ENCODE measurements around the genes LNX2 and URAD.

- PRO-cap, 5 experiments: no peak in any of the 5 experiments
- RAMPAGE, long total RNA, 2 experiments: no peak in any of the 2 experiments
- RRBS: no CpG with 5 or more reads among the region's 7 CpGs
Observed at GRCh38 chr13:27161799-27162363, 9.7 kb downstream of the USP12 start.

GRCh38 chr13:27250653-27251048, 707 bp upstream of the RPL21 start:
- PRO-cap, 5 experiments: no peak in any of the 5 experiments
- RAMPAGE, long total RNA, 2 experiments: no peak in any of the 2 experiments
- RRBS: no CpG with 5 or more reads among the region's 4 CpGs

DNA sequence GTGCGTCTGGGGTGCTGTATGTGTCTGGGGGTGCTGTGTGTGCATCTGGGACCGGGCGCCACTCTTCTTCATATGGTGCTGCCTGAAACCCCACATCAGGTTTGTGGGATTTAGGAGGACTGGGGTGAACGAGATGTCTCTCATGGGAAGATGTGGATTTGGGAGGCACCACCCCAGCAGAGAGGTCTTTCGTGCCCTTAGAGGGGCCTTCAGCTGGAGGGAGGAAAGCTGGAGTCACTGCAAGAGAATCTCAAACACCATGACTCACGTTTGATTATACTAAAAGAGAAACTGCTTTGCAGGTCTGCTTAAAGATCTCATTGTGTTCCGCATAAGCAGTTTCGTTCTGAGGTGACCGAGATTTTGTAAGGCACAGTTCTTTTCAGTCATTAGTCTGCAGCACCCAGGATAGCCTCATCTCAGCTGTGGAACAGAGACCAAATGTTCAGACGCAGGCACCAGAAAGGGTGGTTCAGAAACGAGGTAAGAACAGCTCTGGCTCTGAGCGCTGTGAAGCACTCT, 71.3 kb upstream of the GTF3A start:
- PRO-cap, 5 experiments: no peak in any of the 5 experiments
- RAMPAGE, long total RNA, 2 experiments: no peak in any of the 2 experiments
- RRBS: no CpG with 5 or more reads among the region's 12 CpGs

GRCh38 chr13:27455328-27455647, 4.9 kb upstream of the MTIF3 start:
- PRO-cap, 5 experiments: no peak in any of the 5 experiments
- RAMPAGE, long total RNA, 2 experiments: no peak in any of the 2 experiments

DNA sequence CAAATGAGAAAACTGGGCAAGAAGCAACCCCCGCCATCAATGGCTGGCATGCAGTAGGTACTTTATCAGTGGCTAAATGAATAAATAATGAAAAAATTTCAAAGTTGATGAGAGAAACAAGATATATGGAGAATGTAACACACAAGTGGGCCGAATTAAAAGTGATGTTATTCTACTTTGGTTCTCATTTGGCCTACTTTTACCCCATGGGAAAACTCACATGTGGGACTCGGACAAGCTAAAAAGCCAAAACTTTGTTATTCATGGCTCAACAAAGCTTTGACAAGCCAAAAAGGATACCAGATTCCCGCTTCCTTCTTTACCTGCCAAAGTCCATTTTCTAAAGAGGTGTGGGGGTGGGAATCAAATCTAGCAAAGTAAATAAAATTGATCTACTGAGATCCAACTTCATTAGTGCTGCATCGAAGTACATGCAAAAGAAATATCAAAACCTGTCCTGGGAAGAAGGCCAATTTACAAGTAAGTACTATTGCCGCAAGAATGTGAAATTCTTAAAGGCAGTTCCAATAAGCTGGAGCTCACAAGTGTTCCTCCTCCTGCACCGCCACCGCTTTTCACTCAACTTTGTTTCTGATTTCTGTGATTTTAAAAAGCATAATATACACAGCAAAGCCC, 1.2 kb downstream of the LNX2 start:
- PRO-cap, 5 experiments: peak in 2 of 5 experiments; most common plus-strand start position 411 of the sequence (in 2); most common minus-strand start position 254 of the sequence (in 1)
- RAMPAGE, long total RNA, 2 experiments: no peak in any of the 2 experiments
- RRBS: no CpG with 5 or more reads among the region's 8 CpGs

- PRO-cap, 5 experiments: peak in 5 of 5 experiments; most common plus-strand start chr13:27620037 (in 1); most common minus-strand start chr13:27620529 (in 4)
- RAMPAGE, long total RNA, 2 experiments: no peak in any of the 2 experiments
- RRBS: under 1% methylated on average over 38 of the region's 82 CpGs
Observed at GRCh38 chr13:27619729-27620647, at the start of gene LNX2. Gene LNX2, minus strand, starts transcription at chr13:27620529.

DNA sequence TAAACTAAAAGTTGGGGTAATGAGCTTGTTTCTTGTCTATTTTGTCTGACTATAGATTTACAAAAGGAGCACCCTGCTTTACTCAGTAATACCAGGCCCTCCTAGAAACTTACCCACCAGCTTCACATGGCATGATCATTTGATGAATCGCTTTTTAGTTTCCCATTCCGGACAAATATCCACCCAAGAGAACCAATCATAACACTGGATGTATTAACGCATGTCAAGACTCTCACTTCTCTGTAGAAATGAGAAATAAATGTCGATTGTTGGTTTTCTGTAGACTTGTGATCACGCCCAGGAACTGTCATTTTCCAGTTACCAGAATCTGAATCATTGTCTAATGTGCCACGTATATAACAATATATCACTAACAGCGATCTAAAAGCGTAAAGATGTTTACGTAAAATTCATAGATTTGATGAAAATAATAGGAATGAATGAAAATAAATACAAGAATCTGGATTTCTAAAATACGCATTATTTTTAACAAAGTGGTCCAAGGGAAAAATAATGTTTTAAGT, 14.1 kb downstream of the CDX2 start:
- PRO-cap, 5 experiments: no peak in any of the 5 experiments
- RAMPAGE, long total RNA, 2 experiments: no peak in any of the 2 experiments
- RRBS: no CpG with 5 or more reads among the region's 10 CpGs

DNA sequence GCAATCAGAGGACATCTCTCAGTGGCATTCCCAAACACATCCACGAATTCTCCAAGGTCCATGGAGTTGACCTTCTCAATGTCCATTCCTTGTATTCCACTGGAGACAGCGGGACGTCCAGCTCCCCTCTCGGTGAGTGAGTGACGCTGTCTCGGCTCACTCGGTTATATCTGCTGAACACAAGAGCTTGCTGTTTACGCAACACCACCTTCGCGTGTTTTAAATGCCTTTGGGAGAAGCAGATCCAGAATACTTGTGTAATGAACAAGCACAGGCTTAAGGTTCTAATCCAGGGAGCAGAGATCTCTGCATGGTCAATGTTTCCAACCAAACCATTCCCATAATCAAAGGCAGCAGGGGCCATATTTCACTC, at the start of gene URAD:
URAD (minus strand) TSS at position 142 of the 373 bp plus-strand sequence.
- PRO-cap, 5 experiments: no peak in any of the 5 experiments
- RAMPAGE, long total RNA, 2 experiments: no peak in any of the 2 experiments
- RRBS: no CpG with 5 or more reads among the region's 10 CpGs

GRCh38 chr13:28160146-28160446, 21.8 kb downstream of the PAN3 start:
- PRO-cap, 5 experiments: no peak in any of the 5 experiments
- RAMPAGE, long total RNA, 2 experiments: no peak in any of the 2 experiments
- RRBS: no CpG with 5 or more reads among the region's 3 CpGs

GRCh38 chr13:28177646-28178281, 39.4 kb downstream of the PAN3 start:
- PRO-cap, 5 experiments: no peak in any of the 5 experiments
- RAMPAGE, long total RNA, 2 experiments: no peak in any of the 2 experiments
- RRBS: no CpG with 5 or more reads among the region's 3 CpGs

- PRO-cap, 5 experiments: no peak in any of the 5 experiments
- RAMPAGE, long total RNA, 2 experiments: no peak in any of the 2 experiments
- RRBS: no CpG with 5 or more reads among the region's 5 CpGs
Observed at GRCh38 chr13:28256028-28256675, 117.8 kb downstream of the PAN3 start.

DNA sequence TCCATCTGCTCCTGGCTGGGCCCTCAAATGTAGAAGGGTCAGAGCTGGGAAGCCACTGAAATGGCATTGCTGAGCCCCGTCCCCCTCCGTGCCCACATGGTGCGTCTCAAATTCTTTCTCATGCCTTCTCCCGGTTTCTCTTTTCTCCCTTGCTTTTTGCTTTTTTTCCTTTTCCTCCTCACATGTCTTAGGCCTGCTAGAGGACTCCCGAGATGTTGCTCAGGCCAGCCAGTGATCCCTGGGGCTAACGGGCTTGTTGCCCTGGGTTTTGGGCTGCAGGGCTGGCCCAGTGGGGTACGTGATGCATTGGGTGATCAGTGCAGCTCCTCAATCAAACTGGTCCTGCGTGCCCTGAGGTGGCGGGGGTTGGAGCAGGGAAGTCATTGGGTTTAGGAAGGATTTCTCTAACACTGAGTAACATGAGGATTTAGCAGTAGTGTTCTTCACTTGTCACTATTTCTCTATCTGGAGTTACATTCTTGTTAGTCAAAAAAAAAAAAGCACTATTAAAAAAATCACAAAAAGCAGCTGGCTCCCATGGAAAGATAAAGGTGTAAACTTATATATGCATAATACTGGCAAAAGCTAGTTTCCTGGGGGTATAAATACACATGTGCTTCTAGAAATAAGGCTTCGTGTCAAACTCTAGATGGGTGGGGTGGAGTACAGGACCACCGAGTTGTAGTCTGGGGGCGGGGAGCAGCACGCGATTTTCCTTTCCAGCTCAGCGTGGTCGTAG, 164.3 kb downstream of the PAN3 start:
- PRO-cap, 5 experiments: no peak in any of the 5 experiments
- RAMPAGE, long total RNA, 2 experiments: no peak in any of the 2 experiments
- RRBS: no CpG with 5 or more reads among the region's 16 CpGs

GRCh38 chr13:28492510-28493087, 2.3 kb downstream of the FLT1 start:
- PRO-cap, 5 experiments: no peak in any of the 5 experiments
- RAMPAGE, long total RNA, 2 experiments: no peak in any of the 2 experiments
- RRBS: no CpG with 5 or more reads among the region's 6 CpGs

DNA sequence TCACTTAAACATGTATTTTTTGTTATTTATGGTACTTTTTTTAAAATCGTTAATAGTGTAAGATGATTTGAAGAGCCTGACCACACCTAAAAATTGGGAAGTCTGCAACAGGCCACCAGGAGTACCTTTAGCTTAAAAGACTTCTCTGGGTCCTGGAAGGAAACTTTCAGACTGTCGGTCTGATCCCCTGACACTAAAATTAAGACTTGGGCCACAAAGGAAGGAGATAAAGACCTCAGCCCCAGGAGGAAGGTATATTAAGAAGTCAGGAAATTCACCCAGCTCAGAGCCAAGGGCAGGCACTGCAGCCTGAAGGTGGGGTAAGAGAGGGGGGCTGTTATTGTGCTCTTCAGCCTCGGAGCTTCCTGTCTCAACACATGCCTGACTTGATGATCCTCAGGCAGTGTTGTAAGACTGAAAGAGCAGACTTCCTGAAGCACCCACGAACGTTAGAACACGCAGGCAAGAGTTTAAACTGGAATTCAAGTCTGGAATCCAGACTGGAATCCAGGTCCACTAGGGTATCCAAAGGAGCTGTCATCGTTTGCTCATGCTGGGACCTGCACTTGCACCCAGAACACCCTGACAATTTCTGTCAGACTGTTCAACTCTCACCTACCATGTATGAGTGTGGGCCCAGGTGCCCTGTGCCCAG, 10.6 kb upstream of the FLT1 start:
- PRO-cap, 5 experiments: no peak in any of the 5 experiments
- RAMPAGE, long total RNA, 2 experiments: no peak in any of the 2 experiments
- RRBS: no CpG with 5 or more reads among the region's 7 CpGs

DNA sequence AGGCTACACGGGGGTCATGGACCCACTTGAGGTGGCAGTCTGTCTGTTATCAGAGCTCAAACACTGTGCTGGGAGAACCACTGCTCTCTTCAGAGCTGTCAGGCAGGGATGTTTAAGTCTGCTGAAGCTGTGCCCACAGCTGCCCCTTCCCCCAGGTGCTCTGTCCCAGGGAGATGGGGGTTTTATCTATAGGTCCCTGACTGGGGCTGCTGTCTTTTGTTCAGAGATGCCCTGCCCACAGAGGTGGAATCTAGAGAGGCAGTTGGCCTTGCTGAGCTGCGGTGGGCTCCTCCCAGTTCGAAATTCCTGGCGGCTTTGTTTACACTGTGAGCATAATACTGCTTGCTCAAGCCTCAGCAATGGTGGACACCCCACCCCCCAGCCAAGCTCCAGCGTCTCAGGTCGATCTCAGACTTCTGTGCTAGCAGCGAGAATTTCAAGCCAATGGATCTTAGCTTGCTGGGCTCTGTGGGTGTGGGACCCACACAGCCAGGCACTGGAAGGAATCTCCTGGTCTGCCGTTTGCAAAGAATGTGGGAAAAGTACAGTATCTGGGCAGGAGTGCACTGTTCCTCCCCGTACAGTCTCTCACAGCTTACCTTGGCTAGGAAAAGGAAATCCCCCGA, 25.1 kb downstream of the SLC46A3 start:
- PRO-cap, 5 experiments: no peak in any of the 5 experiments
- RAMPAGE, long total RNA, 2 experiments: no peak in any of the 2 experiments
- RRBS: no CpG with 5 or more reads among the region's 10 CpGs

- PRO-cap, 5 experiments: peak in 2 of 5 experiments; most common minus-strand start chr13:28743133 (in 1)
- RAMPAGE, long total RNA, 2 experiments: no peak in any of the 2 experiments
- RRBS: no CpG with 5 or more reads among the region's 3 CpGs
Observed at GRCh38 chr13:28743059-28743474, 24.3 kb upstream of the SLC46A3 start.

GRCh38 chr13:29428152-29429290, 167.0 kb downstream of the SLC7A1 start:
- PRO-cap, 5 experiments: no peak in any of the 5 experiments
- RAMPAGE, long total RNA, 2 experiments: no peak in any of the 2 experiments
- RRBS: 7% methylated on average over 4 of the region's 37 CpGs

DNA sequence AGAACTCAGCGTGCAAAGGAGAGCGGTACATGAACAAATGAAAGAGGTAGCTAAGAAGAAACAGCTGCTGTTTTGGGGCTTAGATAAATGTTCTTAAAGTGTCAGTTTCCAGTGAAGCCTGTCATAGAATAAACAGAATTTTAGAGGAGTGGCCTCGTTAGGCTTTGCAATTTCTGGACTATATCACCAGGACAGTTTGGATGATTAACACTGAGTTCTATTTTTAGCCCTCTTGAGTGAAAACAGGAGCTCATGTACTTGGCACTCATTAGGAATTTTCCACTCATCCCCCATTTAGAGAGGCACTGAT, 160.5 kb downstream of the SLC7A1 start:
- PRO-cap, 5 experiments: no peak in any of the 5 experiments
- RAMPAGE, long total RNA, 2 experiments: no peak in any of the 2 experiments
- RRBS: no CpG with 5 or more reads among the region's 3 CpGs

DNA sequence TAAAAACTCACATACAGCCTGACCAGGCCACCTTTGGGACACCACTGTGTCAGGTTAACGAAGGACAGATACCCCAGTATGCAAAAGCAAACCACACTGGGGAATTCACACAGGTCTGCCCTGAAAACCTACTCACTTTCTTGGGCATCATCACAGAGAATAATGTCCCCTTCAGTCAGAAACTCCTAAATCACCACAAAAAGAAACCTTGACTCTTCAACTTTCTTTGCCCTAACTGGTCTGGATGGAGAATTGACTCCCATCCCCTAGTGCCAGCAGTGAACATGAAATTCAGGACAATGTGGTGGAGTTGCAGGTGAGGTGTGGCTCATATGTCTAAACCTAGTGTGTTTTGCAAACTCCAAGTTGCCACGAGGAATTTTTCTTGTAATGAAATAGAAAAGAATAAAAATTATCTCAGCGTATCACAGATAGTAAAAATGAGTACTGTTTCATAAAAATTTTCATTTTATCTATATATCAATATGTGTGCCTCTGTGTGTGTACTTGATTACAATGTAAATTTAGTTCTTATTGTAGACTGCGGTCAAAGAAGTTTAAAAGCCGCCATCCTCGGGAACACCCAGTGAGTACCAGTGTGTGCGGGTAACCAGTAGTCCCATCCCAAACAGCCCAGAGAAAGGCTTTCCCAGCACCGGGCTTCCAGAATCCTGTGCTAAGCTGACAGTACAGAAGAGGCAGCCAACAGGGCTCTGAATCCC, 10.3 kb downstream of the SLC7A1 start:
- PRO-cap, 5 experiments: no peak in any of the 5 experiments
- RAMPAGE, long total RNA, 2 experiments: no peak in any of the 2 experiments
- RRBS: no CpG with 5 or more reads among the region's 8 CpGs

- PRO-cap, 5 experiments: no peak in any of the 5 experiments
- RAMPAGE, long total RNA, 2 experiments: no peak in any of the 2 experiments
- RRBS: no CpG with 5 or more reads among the region's 7 CpGs
Observed at GRCh38 chr13:29606120-29606581, 10.7 kb upstream of the SLC7A1 start.

All from liver (tissue), 9 donors.